Sternocleidomastoid (tissue), 1 donor: ENCODE data around the genes C6orf141, IL17A and PAQR8.

- PRO-cap, result no peak
Observed at GRCh38 chr6:46661799-46662587, 9.2 kb downstream of the SLC25A27 start.

DNA sequence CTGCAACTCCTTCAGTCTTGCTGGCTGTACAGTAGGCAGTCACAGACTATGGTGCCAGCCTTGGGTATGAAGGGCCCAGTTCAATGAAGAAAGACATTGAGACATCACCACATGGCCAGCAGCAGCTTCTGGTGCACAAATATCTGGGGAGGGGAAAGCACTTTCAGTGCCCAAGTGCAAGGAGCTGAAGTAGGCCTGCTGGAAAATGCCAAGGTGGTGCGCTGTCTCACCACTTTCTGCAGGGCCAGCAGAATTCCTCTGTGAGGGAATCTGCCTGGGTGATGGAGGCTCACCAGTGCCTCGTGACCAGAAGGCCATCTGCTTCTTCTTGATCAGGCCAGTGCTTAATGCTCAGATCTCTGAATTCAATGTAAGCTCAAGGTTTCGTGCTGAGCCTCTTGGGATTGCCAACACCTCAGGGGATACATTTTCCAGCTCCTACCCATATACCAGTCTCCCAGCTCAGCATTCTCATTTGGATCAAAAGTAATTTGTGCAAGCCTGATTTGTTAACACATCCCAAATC, 1.7 kb downstream of the PLA2G7 start:
- PRO-cap, result no peak

- PRO-cap, result no peak
Observed at GRCh38 chr6:46909232-46909871, 12.4 kb downstream of the ADGRF5 start.

- PRO-cap, result no peak
Observed at GRCh38 chr6:46919551-46920030, 2.1 kb downstream of the ADGRF5 start.

GRCh38 chr6:47076704-47077304, 34.7 kb upstream of the ADGRF1 start:
- PRO-cap, result no peak

GRCh38 chr6:47104071-47104303, 61.9 kb upstream of the ADGRF1 start:
- PRO-cap, result no peak

- PRO-cap, result no peak
Observed at GRCh38 chr6:47203376-47204020, 106.2 kb downstream of the TNFRSF21 start.

- PRO-cap, result no peak
Observed at GRCh38 chr6:47308418-47308760, 1.3 kb downstream of the TNFRSF21 start.

DNA sequence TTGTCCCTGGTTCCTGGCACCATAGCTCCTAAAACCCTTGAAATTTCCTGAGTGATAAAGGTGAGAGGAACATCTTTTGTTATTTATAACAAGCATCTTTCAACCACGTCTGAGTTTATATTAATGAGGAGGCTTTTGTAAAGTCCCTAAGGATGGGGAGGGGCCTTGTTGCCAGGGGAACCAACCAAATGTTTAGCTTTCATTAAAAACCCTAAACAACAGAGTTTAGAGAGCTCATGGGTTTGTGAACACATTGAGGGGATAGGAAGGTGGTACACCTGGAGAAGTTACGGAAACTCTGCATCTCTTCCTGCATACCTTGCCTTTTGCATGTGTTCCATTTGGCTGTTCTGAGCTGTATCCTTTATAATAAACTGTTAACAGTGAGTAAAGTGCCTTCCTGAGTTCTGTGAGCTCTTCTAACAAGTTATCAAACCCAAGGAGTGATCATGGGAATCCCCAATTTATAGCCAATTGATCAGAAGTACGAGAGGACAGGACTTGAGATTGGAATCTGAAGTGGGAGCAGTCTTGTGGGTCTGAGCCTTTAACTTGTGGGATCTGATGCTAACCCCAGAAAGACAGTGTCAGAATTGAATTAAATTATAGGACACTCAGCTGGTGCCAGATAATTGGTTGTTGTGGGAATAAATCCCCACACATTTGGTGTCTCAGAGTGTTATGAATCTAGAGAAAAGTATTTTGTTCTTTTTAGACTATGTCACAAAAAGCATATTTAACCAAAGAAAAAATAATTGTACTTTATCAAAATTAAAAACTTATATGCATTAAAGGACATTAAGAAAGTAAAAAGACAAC, 105.7 kb upstream of the ADGRF4 start:
- PRO-cap, result no peak

GRCh38 chr6:47597532-47597922, 100.9 kb upstream of the ADGRF4 start:
- PRO-cap, result no peak

DNA sequence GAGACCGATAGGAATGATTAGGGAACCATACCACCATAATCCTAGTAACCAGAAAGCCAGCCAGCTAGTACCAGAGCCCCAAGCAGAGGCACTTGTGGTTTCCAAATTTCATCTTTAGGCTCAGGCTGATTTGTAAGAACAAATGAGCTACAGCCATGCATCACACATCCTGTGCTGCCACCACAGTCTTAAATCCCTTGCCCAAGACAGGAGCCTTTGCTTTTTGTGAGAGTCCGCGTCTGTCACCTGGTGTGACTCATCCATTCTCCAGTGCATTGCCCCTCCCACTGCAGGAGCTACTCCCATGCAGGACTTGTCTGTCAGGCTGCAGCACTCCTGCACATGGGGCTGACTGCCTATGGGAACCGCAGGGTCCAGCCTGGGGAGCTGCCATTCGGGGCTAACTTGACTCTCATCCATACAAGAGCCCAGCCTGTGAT, 42.2 kb upstream of the ADGRF4 start:
- PRO-cap, result no peak

DNA sequence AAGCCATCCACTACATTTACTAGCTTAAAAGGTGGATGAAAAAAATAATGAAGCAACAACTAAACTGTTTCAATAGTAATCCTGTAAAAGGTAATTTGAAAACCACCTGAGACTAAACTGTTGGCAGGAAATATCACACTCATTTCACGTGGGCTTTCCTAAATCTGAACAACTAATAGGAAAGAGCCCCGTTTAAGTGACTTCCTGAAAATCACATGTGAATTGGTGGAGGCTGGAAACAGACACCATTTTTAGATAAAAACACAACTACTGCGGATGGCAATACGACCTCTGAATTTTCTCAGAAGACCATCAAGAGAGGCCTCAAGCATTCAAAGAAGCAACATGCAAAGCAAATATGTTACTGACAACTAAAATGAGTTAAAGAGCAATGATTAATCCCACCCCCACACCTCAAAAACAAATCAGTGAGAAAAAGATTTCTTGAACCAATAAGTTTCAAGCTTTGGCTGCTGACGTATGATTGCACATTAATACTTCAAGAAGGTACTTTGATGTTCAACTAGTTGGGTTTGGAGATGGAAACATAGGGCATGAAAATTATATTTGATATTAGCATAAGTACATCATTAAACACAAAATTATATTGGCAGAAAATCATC, 1.1 kb downstream of the MMUT start:
- PRO-cap, result unidirectional peak, plus-strand start at position 526 of the sequence

GRCh38 chr6:49550246-49551209, at the start of gene C6orf141:
Gene C6orf141, plus strand, starts transcription at chr6:49550668.
- PRO-cap, result no peak

GRCh38 chr6:52186199-52186647, at the start of gene IL17A:
Gene IL17A, plus strand, starts transcription at chr6:52186375.
- PRO-cap, result no peak

- PRO-cap, result no peak
Observed at GRCh38 chr6:52267770-52268286, 16.7 kb downstream of the MCM3 start.

- PRO-cap, result no peak
Observed at GRCh38 chr6:52305729-52306468, 21.4 kb upstream of the MCM3 start.

DNA sequence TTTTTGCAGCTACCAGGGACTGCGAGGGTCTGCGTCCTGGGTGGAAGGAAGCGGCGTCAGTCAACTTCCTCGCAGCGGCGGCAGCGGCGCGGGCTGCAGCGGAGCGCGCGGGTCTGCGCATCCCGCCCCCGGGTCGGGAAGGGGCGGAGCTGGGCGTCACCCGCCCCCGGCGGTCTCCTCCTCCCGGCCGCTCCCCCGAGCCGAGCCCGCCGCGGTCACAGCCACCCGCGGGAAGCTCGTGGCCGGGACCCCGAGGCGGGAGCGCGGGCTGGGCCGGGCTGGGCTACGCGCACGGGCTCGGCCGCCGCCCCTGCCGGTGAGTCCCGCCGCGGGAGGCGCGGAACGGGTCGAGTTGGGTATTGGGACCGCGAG, at the start of gene PAQR8:
TSS of gene PAQR8 (plus strand) at position 218 of the 372 bp plus-strand sequence.
- PRO-cap, result bidirectional peak, plus-strand start at position 218 of the sequence, minus-strand start at position 85 of the sequence

DNA sequence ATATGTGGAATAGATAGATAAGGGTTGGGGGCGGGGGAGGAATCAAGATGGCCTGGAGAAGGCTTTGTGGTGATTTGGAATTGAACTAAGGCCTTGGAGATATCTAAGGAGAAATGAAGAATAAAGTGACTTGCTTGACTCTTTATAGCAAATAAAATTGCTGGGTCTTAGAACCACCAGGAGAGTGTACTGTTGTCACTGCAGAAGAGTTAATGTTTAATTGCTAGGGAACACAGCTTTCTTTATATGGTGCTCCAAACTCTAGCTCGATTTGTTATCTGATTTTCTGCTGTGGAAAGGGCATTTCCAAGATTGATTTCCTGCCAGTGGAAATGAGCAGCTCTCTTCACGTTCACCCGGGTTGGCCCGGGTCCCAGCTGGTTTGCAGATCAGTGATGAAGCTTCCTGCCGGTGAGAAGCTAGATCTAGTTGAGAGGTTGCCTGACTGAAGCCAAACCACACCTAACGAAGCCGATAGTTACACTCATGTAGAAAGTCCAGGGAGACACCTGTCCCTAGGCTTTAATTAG, 27.6 kb downstream of the PAQR8 start:
- PRO-cap, result no peak

DNA sequence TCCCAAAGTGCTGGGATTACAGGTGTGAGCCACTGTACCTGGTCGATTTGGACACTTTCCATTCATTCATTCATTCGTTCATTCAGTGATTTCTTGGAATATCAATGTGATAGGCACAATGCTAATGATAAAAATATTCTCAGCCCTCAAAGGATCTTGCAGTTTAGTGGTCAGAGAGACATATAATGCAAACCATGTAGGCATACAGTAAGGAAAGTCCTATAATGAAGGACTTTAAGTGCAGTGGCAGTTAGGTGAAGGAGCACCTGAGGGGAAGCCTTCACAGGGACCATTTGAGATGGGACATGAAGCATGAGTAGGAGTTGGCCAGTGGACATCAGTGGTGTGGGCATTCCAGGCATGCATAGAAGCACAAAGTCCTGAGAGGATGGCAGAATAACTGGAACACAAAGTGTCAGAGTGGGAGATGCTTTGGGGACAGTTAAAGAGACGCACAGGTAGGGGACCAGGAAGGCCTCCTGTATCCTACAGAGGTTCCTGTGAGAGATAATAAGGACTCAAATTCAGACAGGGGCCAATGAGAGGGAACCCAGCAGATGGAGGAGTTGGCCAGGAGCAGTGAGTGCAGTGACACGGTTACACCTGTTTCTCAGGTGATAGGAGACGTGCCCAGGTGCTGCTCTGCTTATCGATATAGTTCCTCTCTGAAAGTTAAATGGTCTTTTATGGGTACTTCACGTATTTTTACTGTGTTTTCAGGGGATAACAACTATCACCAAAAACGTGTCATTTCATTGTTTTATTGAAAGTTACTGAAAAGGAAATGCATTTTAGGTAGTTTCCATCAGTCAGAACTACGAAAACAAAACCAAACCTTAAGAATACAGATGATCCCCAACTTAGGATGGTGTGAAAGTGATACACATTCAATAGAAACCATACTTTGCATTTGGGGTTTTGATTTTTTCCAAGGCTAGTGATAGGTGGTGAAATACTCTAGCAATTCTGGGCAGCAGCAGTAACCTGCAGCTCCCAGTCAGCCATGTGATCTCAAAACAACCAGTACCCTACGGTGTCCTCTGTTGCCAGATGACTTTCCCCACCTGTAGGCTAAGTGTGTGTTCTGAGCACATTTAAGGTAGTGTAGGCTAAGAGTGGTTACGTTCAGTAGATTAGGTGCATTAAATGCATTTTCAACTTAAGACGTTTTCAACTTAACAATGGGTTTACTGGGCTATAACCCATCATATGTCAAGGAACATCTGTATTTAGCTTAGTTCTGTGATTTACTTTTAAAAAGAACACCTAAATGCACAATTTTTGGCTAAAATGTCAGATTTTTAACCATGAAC, 26.1 kb upstream of the EFHC1 start:
- PRO-cap, result no peak

- PRO-cap, result no peak
Observed at GRCh38 chr6:52609973-52610362, 33.1 kb upstream of the TRAM2 start.